ENCODE measurements around the gene CIRBP.

DNA sequence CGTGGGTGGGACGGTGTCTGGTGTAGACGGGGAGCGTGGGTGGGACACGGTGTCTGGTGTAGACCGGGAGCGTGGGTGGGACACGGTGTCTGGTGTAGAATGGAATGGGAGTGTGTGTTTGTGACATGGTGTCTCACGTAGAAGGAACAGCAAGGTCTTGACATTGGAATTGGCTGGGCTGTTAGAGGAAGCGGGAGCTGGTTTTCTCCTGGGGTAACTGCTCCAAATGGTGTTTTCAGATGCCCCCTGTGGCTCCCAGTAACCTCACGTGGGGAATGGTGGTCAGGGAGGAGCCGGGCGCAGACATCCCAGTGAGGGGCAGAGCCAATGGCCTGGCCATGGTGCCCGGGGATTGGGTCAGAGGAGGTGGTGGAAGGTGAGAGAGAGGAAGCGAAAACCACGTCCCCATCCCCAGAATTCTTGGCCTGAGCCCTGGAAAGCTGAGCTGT, 4.7 kb upstream of the ABCA7 start:
- RRBS = 89% methylated on average over 3 of the region's 16 CpGs

DNA sequence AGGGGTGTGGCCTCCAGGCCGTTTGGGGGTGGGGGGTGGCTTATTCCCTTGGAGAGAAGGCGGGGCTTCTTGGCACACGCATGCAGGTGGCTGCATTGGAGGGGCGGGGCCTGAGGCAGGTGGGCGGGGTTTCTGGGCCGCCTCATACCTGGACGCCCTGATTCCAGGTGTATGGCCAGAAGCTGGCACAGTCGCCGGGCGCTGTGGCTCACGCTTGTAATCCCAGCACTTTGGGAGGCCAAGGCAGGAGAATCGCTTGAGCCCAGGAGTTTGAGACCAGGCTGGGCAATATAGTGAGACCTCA, 7.8 kb downstream of the ABCA7 start:
- RRBS = no CpG with 5 or more reads among the region's 12 CpGs

DNA sequence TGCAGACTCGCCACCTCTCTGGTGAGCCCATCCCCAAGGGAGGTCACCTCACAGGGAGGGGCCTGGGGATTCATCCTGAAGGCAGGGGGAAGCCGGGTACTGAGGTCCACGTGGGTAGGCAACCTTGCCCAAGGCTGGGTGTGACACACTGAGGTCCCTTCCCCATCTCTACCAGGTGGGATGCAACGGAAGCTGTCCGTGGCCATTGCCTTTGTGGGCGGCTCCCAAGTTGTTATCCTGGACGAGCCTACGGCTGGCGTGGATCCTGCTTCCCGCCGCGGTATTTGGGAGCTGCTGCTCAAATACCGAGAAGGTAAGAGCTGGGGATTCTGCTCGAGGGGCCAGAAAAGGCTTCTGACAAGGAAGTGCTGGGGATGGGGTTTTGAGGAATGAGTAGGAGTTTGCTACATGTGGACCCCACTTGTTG, 11.4 kb downstream of the ABCA7 start:
- RRBS = no CpG with 5 or more reads among the region's 14 CpGs

DNA sequence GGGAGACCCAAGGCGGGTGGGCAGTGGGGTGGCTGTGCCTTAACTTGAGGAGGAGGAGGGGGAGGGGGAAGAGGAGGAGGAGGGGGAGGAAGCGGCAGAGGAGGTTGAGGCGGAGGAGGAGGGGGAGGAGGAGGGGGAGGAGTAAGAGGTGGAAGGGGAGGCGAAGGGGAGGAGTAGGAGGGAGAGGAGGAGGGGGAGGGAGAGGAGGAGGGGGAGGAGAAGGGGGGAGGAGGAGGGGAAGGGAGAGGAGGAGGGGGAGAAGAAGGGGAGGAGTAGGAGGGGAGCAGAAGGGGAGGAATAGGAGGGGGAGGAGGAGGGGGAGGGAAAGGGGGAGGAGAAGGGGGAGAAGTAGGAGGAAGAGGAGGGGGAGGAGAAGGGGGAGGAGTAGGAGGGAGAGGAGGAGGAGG, 12.4 kb downstream of the ABCA7 start:
- RRBS = no CpG with 5 or more reads among the region's 4 CpGs

DNA sequence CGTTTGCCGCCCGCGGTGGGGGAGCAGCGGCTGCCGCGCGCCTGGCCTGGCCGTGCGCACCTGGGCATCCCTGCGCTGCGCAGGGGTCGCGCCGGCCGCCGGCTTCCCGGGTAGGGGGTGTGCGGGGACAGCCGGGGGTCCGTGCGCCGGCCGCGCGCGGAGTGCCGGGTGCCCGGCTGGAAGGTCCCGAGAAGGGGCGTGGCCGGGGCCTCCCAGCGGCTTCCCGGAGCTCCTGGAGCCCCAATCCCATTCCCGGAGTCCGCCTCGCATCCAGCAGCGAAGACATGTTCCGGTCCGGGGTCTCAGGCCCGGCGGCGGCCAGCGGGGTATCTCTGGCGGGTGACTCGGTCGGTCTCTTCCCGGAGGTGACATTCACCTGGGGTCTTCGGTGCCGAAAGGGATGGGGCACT, 4.5 kb downstream of the ARHGAP45 start:
- RRBS = 9% methylated on average over 11 of the region's 50 CpGs

- RRBS = no CpG with 5 or more reads among the region's 58 CpGs
Observed at GRCh38 chr19:1094329-1095224, 598 bp downstream of the POLR2E start.

- RRBS = 73% methylated on average over 5 of the region's 21 CpGs
Observed at GRCh38 chr19:1150785-1151335, 23.2 kb downstream of the SBNO2 start.

GRCh38 chr19:1167613-1168059, 6.4 kb downstream of the SBNO2 start:
- RRBS = 79% methylated on average over 4 of the region's 21 CpGs

- RRBS = no CpG with 5 or more reads among the region's 26 CpGs
Observed at GRCh38 chr19:1232346-1233214, 5.2 kb downstream of the CBARP start.

GRCh38 chr19:1250334-1251353, 2.3 kb downstream of the MIDN start:
- RRBS = 4% methylated on average over 31 of the region's 106 CpGs

GRCh38 chr19:1259909-1260136, 9.3 kb upstream of the CIRBP start:
- RRBS = no CpG with 5 or more reads among the region's 1 CpG

DNA sequence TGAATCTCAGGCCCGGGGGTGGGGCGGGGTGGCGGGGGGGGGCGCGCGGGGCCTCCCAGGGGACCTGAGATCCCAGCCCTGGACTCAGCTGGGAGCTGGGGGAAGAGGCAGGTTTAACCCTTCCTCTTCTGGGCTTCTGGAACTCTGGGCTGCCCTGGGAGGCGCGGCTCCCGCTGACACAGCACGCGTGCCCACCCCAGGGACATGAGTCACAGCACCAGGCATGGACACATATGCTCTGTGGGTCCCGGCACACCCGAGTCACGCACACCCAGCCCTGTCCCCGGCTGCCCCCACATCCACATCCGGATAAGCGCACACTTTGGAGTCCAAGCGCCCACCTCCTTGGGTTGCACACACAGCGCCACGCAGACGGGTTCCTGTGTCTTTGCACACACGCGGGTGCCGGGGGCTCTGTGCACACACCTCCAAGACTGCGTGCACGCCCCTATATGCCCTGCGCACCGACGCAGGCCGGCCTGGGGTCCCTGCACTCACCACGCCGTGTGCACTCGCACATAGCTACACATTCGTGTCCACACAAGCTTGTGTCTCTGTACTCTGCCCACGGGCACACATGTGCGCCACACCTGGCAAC, 3.3 kb upstream of the CIRBP start:
- RRBS = 29% methylated on average over 18 of the region's 36 CpGs

- RRBS = no CpG with 5 or more reads among the region's 31 CpGs
Observed at GRCh38 chr19:1268805-1269212, 323 bp upstream of the CIRBP start.

- RRBS = 5% methylated on average over 7 of the region's 23 CpGs
Observed at GRCh38 chr19:1269284-1269474, at the start of gene CIRBP. Gene CIRBP, plus strand, starts transcription at chr19:1269332.

DNA sequence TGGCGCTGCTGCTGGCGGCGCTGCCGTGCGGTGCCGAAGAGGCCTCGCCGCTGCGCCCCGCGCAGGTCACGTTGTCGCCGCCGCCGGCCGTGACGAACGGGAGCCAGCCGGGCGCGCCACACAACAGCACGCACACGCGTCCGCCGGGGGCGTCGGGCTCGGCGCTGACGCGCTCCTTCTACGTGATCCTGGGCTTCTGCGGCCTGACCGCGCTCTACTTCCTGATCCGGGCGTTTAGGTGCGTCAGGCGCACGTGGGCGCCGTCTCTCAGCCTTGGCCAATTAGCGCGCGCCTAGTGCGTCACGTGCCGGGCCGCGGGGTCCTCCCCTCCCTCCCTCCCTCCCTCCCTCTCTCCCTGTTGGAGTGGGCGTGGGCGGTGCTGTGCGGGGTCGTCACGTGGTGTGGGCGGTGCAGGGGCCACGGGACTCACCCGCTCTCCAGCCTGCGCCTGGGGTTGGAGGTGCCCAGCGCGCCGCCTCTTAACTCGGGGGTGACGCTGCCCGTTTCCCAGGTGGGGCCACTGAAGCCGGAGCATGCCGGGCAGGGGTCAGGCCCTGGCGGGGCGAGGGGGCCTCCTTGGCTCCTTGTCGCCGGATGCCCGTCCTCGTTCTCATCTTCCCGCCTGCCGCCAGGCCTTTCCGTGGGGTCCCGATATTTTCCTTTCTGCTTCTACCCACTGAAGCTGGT, 406 bp downstream of the FAM174C start:
- RRBS = 3% methylated on average over 35 of the region's 79 CpGs

- RRBS = 84% methylated on average over 9 of the region's 42 CpGs
Observed at GRCh38 chr19:1283144-1284156, 2.2 kb upstream of the EFNA2 start.

GRCh38 chr19:1333583-1334094, 21.1 kb upstream of the PWWP3A start:
- RRBS = 85% methylated on average over 5 of the region's 33 CpGs

DNA sequence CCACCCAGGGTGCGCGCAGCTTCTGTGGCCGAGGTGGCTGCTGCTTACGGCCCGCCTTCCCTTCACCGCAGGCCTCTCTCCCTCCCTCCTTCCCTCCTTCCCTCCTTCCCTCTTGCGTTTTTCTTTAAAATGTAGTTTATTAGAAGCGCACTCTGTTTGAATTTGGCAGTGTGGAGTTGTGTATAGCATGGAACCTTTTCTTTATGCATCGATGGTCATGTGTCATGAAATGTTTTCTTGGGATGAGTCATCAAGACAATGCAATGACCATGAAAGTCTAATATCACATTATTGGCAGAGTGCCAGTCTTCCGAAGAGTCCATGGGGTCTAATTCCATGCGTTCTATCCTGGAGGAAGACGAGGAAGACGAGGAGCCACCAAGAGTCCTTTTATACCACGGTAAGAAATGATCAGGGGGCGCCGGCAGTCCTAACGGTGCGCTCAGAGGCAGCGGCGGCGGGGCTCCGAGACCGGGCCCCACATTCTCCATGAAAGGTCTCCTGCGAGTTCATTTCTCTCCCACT, 7.3 kb downstream of the PWWP3A start:
- RRBS = 97% methylated on average over 8 of the region's 24 CpGs

DNA sequence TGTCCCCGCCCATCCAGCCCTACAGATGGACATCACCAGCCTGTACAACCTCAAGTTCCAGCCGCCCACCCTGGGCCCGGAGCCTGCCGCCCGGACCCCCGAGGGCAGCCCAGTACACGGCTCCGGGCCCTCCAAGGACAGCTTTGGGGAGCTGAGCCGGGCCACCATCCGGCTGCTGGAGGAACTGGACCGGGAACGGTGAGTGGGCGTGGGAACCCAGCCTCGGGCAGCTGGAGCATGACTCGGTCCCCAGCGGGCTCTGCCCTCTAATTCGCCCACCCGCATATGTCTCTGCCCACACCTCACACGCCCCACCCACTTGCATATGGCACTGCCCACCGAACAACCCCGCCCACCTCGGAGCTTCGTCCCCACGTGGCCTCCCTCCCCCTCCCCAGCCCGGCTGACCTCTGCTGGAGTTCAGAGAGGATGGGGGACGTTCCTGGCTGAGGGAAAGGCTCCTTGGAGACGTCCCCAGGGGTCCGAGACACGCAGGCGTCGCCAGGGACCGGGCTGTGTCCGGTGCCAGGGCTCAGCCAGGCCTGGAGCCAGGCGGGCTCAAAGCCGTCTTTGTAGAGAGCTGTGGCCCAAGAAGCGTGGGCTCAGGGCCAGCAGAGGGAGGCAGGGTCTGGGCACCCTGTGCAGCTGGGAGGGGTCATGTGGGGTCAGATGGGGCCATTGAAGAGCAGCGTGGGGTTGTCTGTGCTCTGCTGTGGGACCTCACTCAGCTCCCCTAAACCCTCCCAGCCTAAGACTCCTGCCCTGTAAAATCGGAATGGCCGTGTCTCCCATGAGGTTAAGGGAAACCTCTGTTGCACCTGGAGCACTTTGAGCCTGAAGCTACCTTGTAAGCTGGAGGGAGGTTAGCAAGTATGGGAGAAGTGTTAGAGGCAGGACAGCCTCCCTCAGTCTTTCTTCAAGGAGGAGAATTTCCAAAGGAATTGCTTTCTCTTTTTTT, 3.8 kb downstream of the APC2 start:
- RRBS = 60% methylated on average over 1 of the region's 39 CpGs